GM23338 (cell line): ENCODE measurements around the genes SLC12A6 and TMCO5A.

- PRO-cap = no peak
- RAMPAGE, long total RNA = no peak
These were observed 35.7 kb downstream of the SCG5 start for GRCh38 chr15:32677194-32677624.

DNA sequence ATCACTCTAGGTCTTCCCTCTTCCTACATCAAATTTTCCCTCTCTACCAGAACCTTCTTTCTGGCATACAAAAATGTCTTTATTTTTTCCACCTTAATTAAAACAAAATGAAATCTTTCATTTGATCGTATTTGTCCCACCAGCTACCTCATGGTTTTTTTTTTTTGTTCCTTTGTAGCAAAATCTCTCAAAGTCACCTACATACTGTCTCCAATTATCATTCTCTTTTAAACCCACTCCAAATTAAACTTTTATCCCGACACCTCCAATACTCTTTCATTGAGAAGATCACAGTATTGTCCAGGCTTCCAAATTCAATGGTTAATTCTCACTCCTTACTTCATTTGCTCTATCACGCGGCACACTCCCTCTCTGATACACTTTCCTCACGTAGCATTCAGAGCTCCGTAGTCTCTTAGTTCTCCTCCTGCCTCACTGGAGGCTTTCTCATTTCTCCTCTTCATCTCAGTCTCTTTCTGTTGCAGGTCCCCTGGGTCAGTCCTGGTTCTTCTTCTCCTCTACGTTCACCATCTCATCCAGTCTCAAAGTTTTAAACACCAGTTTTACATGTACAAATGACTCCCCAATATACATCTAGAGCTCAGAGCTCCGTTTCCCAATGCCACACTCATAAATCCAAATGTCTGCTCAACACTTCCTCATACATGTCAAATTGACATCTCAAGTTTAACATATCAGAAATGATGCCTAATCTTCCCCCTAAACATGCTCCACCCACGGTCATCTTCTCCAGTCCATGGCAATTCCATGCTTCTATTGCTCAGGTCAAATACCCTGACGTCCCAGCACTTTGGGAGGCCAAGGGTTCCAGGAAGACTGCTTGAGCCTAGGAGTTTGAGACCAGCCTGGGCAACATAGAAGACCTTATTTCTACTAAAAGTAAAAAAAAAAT lies 160.7 kb downstream of the FMN1 start:
- PRO-cap = no peak
- RAMPAGE, long total RNA = no peak

DNA sequence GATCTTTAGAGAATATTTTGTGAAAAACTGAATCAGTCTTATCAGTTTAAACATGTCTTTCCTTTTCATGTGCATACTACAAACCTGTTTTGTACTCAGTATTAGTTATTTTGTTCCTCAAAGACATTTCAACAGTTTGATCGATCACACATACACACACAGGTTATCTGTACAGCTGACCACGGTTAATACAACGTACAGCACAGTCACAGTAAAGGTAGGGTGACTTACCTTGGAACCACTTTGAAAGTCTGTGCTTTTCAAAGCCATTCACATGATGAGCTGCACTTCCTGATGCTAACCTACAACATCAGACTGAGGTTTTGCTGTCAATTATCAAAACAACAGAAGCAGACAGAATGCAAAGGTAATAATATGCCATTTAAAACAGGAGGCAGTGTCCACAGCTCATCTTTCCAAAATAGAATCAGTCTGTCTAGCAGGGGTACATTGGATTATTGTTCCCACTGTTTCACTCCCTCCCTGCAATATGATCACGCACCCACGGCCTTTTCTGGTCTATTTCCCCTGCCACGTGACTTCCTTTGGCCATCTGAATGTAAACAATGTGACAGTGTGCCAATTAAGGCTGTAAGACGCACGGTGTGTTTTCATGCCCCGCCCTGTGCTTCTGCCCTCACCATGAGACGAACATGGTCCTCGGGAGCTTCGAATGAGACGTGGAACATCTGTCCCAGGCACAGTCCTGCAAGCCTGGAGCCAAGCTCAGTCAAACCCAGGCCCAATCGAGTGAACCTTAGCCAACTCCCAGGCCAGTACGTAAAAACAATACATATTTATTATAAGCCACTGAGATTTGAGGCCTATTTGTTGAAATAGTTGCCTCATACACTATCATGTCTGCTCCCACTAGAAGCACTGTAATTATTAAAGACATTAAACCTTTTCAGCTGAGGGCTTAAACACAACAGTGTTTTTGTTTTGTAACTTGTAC lies 102.3 kb downstream of the FMN1 start:
- PRO-cap = no peak
- RAMPAGE, long total RNA = no peak

GRCh38 chr15:34291551-34292013 lies 46.0 kb downstream of the SLC12A6 start:
- PRO-cap = no peak
- RAMPAGE, long total RNA = no peak

DNA sequence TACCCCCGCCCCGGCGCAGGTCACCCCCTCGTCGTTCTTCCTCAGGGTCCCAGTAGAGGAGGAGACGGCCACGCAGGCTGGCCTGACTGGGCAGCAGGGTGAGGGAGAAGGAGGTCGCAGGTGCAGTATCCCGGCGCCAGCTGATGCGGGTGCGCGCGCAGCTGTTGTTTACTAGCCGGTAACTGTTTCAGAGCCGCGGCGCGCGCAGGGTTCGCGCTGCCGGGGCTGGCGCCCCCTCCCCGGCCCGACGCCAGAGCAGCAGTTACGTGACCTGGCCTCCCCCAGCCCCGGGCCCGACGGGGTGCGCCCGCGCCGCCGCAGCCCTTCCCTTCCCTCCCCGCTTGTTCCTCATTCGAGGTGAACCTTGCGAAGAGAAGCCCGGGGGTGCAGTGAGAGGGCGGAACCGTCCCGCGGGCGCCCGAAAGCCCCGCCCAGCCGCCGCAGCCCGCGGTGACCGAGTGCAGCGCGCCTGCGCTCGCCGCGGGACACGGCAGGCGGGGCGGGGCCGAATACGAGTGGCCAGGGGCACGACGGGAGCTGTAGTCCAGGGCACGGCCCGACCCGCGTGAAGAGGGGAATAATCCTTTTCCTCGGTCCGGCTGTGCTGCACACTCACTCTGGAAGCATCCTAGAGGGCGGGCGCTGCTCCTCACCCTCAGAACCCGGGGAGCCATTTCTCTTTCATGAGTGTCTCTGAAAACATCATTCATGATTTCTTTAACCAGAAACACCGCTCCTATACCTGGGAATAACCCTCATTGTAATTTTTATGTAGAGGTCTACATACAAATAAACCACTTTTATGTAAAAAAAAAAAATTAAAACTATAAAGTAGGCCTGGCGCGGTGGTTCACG lies at the start of gene SLC12A6:
Gene SLC12A6, minus strand, starts transcription at position 184 of the 855 bp plus-strand sequence.
- PRO-cap = bidirectional peak, plus-strand start at position 611 of the sequence, minus-strand start at position 460 of the sequence
- RAMPAGE, long total RNA = no peak

DNA sequence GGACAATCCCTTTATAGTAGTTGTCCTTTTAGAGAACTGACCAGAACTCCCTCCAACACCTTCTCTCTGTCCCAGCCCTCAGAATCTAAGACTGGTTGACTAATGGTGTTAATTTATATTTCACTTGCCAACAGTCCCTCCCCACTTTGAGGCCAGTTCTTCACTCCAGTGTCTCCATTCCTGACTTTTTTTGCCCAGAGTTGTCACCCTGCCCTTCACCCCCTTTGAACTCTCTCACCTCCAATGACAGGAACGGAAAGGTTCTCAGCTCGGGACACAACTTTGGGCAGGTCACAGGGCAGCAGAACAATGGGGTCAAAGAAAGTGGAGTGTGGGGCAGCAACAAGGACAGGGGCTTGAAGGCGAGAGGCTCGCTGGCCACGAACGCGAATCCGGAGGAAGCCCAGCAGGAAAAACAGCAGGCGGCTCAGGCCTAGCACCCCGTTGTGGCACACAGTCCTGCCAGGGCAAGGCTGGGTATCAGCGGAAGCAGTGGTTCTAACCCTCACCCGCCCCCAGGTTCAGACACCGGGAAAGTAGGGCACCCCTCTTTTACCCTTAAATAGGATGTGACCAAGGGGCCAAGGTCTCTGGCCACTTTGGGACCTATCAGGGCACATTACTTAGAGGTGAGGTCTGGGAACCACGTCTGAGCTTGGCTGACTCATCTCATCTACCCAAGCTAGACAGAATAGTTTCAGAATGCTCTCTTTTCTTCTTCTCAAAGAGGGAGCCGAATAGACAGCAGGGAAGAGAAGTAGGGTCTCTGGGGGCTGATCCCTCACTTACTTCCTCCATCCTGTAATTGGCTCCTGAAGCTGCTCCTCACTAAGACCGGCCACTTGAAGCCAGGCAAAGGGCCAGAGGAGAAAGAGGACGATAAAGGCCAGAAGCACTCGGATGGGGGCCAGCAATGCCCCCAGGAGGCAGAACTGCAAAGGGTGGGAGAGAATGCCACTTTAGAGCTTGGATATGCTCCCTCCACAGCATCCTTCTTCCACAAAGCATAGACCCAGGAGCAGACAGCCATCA lies 1.9 kb downstream of the LPCAT4 start:
- PRO-cap = no peak
- RAMPAGE, long total RNA = no peak

GRCh38 chr15:34584342-34584858 lies 949 bp upstream of the GOLGA8B start:
- PRO-cap = no peak
- RAMPAGE, long total RNA = no peak

- PRO-cap = bidirectional peak, plus-strand start at chr15:34721799, minus-strand start at chr15:34721790; bidirectional peak, plus-strand start at chr15:34721854, minus-strand start at chr15:34721855; bidirectional peak, plus-strand start at chr15:34722029, minus-strand start at chr15:34722072; bidirectional peak, plus-strand start at chr15:34722348, minus-strand start at chr15:34722142; unidirectional peak, minus-strand start at chr15:34722592
- RAMPAGE, long total RNA = no peak
These were observed 32.7 kb downstream of the GJD2 start for GRCh38 chr15:34721677-34722913.

DNA sequence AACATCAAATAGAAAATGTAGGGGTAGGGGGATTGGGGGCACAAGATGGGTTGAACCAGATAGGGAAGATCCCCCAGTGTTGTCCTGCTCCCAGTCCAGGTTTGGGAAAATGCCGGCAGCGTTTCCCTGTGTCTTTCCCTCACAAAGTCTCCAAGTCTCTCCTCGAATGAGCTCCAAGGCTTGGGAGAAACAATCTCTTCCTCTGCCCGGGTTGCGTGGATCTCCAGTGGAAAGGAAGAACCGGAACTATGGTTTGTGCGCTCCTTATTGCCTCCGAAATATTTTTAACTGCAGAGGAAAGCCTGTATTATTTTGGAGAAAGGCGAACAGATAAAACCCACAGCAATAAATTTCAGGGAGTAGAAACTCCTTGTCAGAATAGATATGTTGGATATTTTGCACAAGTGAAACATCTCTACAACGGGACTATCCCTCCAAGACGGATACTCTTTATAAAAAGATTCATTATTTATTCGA lies 4.1 kb downstream of the NANOGP8 start:
- PRO-cap = no peak
- RAMPAGE, long total RNA = no peak

DNA sequence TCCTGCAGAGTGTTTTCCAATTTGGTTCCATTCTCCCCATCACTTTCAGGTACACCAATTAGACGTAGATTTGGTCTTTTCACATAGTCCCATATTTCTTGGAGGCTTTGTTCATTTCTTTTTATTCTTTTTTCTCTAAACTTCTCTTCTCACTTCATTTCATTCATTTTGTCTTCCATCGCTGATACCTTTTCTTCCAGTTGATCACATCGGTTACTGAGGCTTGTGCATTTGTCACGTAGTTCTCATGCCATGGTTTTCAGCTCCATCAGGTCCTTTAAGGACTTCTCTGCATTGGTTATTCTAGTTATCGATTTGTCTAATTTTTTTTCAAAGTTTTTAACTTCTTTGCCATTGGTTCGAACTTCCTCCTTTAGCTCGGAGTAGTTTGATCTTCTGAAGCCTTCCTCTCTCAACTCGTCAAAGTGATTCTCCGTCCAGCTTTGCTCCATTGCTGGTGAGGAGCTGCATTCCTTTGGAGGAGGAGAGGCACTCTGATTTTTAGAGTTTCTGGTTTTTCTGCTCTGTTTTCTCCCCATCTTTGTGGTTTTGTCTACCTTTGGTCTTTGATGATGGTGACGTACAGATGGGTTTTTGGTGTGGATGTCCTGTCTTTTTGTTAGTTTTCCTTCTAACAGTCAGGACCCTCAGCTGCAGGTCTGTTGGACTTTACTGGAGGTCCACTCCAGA lies 155.4 kb downstream of the DPH6 start:
- PRO-cap = no peak
- RAMPAGE, long total RNA = no peak

DNA sequence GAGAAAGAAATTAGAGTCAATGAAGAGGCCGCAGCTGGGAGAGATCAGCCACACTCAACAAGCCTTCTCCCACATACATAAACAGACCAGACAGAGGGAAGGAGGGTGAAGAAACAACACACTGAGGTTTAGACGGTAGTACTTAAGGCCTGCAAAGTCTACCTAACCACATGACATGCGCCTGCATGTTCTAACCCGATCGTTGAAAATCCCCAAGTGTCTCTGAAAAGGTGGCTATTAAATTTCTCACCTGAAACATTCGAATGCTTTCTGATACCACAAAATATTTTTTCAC lies 110.6 kb upstream of the CDIN1 start:
- PRO-cap = no peak
- RAMPAGE, long total RNA = no peak

GRCh38 chr15:36604061-36604382 lies 24.6 kb downstream of the CDIN1 start:
- PRO-cap = no peak
- RAMPAGE, long total RNA = no peak

DNA sequence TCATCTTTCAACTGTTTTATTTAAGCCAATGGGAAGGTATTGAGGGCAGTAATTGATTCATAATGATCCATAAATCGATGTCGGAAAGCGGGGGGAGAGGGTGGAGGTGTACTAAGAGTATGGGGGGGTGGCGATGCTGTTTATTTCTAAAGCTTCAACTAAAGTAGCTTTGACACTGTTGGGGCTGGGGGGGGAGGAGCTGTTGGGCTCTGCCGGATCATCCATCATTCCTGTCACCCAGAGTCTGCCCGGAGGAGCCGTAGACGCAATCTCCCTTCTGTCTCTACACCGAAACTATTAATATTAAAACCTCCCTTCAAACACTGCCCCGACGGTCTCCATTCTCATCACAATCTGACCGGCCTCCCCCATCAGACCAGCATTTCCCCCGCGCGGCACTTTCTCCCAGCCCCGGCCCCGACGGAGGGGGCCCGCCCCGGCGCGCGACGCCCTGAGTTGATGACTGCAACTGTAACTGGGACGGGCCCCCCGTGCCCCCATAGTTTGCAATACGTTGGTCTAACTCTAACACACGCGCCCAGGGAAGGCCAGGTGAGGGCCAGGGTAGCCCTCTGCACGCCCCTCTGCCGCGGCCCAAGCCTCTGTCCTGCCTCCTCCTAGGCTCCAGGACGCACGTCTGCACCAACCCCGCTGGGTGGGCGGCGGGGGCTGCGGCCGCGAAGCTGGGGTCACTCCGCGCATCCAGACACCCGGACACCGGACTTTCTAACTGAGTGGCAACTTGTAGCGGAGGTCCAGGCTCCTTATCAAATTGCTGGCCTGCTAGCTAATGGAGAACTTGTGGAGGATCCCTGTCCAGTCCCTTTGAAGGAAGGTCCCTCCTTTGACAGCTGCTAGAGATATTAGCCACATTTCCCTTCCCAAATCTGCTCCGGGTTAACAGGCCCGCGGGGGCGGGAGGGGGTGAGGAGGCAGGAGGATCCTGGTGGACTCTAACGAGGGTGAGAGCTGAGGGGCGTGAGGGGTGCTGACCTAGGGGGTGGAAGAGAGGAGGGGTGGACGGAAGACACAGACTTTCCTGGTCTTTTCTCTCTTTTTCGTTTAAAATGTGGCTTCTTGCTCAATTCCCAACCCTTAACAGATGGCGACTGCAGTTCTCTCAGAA lies 212.0 kb downstream of the MEIS2 start:
- PRO-cap = no peak
- RAMPAGE, long total RNA = no peak

GRCh38 chr15:36904059-36904566 lies 196.2 kb downstream of the MEIS2 start:
- PRO-cap = no peak
- RAMPAGE, long total RNA = no peak

DNA sequence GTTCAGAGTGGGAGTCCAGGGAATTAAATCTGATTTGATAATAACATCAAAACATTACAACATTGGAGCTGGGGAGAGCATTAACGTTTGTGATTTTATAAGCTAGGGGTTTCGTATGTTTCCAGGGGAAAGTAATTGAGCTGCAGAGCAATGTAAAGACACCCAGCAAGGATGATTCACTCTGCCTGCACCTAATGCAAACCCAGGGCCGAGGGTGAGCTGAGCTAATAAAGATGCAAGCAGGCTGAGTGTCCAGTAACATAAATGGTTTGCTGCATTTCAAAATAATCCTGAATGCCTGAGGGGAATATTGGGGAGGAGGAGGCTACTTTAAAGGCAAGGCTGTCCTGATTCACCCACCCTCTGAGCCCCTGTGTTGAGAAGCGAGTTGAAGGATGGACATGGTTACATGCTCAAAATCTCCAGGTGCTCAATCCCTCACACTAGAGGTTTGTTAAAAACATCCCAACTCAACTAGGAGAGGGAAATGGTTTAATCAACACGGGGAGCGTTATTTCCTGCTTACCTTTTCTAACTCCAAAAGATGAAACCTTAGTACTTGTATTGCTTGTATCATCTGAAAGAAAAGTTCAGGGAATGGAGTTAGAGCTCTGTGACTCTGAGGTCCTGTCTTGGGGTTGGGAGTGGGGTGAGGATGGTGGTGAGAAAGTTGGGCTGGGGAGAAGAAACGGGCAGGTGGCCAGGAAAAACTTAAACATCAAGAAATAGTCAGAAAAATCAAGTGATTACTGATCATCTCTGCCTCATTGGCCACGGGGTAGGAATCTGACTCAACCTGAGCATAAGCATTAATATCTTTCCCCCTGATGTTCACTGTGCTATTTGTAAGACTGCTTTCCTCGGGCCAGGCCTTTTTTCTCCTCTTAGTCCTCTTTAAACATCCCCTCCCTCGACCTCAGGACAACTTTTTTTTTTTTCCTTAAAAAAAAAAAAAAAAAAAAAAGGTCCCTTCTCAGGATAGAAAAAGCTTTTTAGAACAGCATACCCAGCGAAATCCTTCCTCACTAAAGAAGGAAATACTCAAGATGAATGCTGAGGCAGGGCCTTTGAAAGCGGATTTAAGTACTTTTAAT lies 6.0 kb downstream of the MEIS2 start:
- PRO-cap = no peak
- RAMPAGE, long total RNA = no peak

DNA sequence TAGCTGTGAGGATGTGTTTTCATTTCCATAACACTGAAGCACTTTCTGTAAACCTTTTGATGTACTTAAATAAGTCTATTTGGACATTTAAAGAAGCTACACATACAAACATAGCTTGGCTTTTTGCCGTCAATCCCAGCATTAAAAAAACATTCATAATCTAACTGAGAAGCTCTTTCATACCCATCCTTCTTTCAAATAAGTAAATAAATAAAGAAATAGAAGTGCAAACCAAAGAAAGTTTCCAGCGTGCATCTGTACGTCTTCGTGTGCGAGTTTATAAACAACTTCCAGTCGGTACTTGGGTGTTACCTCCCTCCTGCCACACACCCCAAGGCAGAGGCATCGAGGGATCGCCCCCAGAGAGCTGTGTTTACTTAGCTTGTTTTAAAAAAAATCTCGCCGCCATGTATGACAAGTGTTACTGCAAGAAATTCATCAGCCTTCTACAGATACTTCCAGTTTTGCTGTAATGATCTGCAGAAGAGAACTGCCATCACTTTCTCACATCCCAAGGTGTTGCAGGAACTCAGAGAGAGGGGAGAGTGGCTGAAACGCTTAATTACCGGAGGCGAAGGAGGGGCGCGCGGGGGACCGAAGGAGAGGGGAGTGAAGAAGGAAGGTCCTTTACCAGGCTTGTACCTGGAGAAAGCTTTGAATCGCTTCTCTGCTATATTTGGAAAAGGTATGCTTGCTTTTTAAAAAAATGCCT lies 9.0 kb upstream of the MEIS2 start:
- PRO-cap = no peak
- RAMPAGE, long total RNA = no peak

GRCh38 chr15:37877728-37877983 lies 56.8 kb upstream of the TMCO5A start:
- PRO-cap = no peak
- RAMPAGE, long total RNA = no peak

GRCh38 chr15:37934381-37934783 lies at the start of gene TMCO5A:
Gene TMCO5A, plus strand, starts transcription at chr15:37934640.
- PRO-cap = no peak
- RAMPAGE, long total RNA = no peak

GRCh38 chr15:38041540-38042009 lies 107.1 kb downstream of the TMCO5A start:
- PRO-cap = no peak
- RAMPAGE, long total RNA = no peak

DNA sequence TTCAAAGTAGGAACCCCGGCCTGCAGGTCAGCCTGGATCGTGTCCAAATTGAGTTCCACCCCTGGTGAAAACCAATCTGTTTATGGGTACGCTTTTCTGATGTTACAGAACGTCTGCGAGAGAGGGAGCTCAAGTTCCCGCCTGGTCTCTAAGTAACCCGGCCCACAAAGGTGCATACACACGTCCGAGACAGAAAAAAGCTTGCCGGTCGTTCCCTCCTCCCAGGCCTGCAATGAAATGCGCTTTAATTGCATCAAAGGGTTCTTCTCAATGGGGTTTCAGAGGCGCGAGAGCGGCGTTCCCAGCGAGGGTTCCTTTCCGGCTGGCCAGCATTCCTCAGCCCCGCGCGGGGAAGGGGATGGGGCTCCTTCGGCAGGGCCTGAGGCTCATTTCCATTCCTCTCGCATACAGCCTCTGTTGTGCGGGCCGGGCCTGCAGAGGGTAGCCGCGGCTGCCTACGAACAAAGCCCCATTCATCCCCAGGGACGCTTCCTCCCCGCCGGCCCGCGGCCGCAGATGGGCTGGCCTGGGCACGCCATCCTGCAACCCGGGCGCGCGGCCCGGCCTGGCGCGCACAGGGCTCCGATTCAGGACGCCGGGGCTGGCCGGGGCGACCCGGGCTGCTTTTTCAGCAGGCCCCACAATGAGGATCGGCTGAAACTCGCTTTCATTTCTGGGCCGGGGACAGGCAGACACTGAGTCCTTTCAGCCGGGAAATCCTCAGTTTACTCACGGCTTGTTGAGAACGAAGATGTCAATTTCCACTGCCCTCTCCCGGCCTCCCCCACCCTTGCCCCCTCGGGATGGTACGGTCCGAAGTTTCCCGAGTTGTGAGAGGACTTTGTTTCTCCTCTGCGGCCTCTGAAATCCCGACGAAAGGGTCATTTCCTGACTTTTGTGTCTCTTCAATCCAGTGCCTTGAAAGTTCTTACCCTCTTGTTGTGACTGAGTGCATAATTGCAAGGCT lies 138.4 kb downstream of the TMCO5A start:
- PRO-cap = bidirectional peak, plus-strand start at position 472 of the sequence, minus-strand start at position 567 of the sequence
- RAMPAGE, long total RNA = no peak